GM06990 (cell line): Measurements from ENCODE around the gene CACNG1.

- RRBS = no CpG with 5 or more reads among the region's 6 CpGs
Measured at GRCh38 chr17:64775246-64775745, 113.2 kb upstream of the SMURF2 start.

GRCh38 chr17:64781025-64781227 is 118.8 kb upstream of the SMURF2 start:
- RRBS = no CpG with 5 or more reads among the region's 17 CpGs

- RRBS = no CpG with 5 or more reads among the region's 7 CpGs
Measured at GRCh38 chr17:64922908-64923508, 3.7 kb upstream of the LRRC37A3 start.

- RRBS = no CpG with 5 or more reads among the region's 7 CpGs
Measured at GRCh38 chr17:64974089-64974891, 55.0 kb upstream of the LRRC37A3 start.

GRCh38 chr17:64998459-64998795 is 58.1 kb downstream of the GNA13 start:
- RRBS = no CpG with 5 or more reads among the region's 1 CpG

DNA sequence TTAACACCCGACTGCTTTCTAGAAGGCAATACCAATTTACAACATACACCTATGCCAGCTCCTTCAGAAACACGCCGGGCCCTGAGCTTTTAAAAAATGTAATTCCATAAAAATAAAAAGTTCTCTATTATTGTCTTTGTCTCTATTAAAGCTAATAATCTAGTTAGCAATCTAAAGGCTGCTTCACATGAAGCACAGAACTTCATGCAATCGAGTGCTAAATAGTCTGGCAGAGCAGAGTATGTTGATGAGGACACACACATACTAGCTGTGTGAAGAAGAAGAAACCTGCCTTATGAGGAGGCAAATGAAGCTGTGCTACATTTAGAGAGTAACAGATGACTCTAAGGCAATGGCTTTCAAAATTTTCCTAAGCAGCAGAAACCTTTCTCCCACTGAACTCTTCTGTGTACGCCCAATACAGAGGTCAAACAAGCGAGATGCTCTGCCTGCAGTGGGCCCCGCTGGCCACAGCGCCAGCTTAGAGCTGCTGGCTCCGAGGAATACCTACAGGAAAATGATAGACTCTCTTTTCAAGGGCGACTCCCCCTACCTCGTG is 39.3 kb downstream of the GNA13 start:
- RRBS = no CpG with 5 or more reads among the region's 11 CpGs

- RRBS = no CpG with 5 or more reads among the region's 11 CpGs
Measured at GRCh38 chr17:65022817-65023694, 33.5 kb downstream of the GNA13 start.

DNA sequence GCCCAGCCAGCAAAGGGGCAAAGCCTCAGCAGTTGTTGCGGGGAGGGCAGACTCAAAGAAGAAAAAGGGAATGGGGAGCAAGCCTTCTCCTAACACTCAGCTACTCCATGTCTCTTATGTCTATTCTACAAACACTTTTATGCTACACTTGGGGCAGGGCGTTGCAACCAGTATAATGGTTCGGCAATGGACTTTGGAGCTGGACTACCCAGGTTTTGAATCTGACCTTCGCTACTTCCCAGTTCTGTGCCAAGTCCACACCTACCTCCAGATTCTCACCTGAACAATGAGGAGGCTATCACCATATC is 31.1 kb upstream of the GNA13 start:
- RRBS = no CpG with 5 or more reads among the region's 4 CpGs

- RRBS = no CpG with 5 or more reads among the region's 5 CpGs
Measured at GRCh38 chr17:65547015-65547891, 14.2 kb downstream of the AXIN2 start.

- RRBS = no CpG with 5 or more reads among the region's 5 CpGs
Measured at GRCh38 chr17:66235131-66235908, 6.1 kb upstream of the APOH start.

DNA sequence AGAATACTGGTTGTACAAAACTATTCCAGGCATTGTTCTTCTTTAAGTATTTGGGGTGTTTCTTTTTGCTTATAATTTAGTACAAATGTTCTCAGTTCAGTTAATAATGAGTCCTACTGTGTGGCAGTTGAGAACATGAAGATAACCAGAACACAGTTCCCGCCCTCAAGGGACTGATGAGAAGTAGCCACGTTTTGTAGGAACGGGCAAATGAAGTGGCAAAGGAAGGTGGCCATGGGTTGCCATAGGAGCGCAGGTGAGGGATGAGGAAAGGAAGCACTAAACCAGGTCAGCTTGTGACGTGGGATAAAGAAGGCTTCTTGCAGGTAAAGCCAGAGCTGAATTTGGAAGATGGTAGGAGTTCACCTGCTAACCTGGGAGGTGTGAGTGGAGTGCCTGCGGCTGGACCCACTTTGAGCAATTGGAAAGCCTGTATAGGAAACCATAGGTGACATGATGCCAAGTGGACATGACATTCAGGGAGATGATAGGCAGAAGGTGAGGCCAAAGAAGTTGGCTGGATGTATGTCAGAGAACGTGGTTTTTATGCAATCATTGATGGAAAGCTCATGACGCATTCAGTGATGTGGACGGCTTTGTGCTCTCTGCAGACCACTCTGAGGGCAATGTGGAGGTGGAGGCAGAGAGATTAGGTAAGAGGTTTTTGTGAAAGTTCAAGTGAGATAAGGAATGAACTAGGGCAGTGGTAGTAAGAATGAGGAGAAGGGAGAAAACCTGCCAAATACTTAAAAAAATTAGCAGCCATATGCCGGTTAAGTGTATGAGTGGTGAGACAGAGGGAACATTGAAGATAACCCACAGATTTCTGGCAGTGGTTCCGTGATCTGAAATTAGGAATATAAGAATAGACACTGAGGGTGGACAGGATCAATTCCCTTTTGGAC is 98.8 kb downstream of the PRKCA start:
- RRBS = no CpG with 5 or more reads among the region's 11 CpGs

DNA sequence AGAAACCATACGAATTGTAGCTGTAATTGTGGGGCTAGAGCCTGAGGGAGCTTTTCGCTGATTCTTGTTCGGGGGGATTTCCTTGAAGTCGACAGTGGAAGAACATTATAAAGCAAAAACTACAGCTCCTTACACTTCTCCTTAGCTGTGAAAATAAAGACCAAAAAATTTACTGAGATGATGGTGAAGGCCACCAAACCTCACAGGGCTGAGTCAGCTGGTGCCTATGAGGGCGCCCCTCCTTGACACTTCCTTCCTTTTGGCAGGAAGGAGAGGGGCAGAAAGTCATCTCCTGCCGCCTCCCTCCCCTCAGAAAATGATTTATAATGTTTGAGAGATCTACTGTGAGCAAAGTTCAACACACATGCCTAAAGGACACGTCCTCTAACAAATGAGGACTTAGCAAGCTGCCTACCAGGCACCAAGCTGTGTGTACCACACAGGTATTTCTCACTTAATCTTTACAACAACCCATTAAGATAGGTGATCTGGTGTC is 245.7 kb downstream of the PRKCA start:
- RRBS = no CpG with 5 or more reads among the region's 7 CpGs

DNA sequence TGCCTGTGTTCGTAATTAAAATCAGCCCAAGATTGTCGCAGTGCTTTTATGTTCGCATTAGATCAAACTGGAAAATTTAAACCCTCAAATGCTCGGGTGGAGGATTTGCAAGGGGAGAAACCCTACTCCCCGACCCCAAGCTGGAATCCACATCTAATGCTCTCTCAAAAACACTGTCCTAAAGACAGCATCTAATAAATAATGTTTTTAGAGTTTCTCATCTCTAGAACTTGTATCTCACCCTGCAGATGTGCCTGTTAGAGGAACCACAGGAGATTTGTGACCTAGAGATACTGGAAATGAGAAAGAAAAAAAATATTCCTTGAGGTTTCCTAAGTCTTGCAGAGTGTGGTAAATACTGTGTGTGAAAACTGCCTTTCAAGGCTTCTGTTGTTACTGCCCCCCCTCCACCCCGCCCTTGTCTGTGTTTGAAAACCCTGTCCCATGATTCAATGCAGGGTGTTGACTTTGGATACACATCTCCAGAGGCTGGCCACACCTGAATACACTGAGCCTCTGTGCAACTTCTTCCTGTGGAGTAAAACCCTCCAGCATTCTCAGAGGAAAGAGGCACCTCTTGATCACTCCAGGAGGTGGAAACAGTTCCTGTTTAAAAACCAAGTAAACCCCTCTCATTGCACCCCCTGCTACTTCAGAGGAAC is 123.2 kb upstream of the CACNG5 start:
- RRBS = no CpG with 5 or more reads among the region's 6 CpGs

GRCh38 chr17:67043950-67044700 is at the start of gene CACNG1:
CACNG1 (plus strand) TSS chr17:67044554.
- RRBS = 82% methylated on average over 6 of the region's 31 CpGs

GRCh38 chr17:67156927-67157373 is 88.0 kb downstream of the HELZ start:
- RRBS = no CpG with 5 or more reads among the region's 6 CpGs

- RRBS = no CpG with 5 or more reads among the region's 6 CpGs
Measured at GRCh38 chr17:67262309-67262885, 17.4 kb upstream of the HELZ start.

DNA sequence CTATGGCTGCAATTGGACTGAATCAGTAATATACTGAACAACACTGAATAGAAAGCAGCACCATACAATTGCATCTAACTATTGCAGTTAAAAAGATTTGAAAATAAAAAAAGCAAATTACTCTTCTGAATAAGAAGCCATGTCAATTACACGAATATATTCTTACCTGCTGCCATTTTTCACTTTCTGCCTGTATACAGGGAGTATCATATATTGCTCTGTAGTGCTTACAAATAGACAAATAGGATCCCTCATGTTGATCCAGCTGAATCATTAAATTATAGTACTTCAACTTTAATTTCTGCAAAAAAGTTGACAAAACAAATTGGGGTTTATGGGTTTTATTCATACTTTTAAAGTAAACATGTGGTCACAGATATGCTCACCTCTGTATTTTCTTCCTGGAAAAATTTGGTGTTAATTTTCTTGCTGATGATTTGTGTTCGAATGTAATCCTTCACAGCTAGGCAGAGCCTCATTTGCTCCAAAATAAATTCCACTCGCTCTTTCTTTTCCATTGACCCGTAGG is 19.4 kb downstream of the PSMD12 start:
- RRBS = no CpG with 5 or more reads among the region's 4 CpGs

DNA sequence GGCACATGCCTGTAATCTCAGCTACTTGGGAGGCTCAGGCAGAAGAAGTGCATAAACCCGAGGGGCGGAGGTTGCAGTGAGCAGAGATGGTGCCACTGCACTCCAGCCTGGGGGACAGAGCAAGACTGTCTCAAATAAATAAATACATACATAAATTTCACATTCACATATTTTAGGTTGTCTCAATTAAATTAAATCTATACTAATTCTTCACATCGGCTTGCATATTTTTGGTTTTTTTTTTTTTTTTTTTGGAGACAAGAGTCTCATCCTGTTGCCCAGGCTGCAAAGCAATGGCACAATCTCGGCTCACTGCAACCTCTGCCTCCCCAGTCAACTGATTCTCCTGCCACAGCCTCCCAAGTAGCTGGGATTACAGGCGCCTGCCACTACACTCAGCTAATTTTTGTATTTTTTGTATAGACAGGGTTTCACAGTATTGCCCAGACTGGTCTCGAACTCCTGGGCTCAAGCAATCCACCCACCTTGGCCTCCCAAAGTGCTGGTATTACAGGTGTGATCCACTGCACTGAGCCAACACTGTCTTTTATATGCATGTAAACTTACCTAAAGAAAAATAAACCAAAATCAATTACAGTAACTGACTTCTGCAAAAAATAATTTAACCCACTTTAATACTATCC is 11.4 kb downstream of the PSMD12 start:
- RRBS = no CpG with 5 or more reads among the region's 6 CpGs

GRCh38 chr17:67440858-67441931 is 64.1 kb downstream of the PITPNC1 start:
- RRBS = no CpG with 5 or more reads among the region's 21 CpGs

DNA sequence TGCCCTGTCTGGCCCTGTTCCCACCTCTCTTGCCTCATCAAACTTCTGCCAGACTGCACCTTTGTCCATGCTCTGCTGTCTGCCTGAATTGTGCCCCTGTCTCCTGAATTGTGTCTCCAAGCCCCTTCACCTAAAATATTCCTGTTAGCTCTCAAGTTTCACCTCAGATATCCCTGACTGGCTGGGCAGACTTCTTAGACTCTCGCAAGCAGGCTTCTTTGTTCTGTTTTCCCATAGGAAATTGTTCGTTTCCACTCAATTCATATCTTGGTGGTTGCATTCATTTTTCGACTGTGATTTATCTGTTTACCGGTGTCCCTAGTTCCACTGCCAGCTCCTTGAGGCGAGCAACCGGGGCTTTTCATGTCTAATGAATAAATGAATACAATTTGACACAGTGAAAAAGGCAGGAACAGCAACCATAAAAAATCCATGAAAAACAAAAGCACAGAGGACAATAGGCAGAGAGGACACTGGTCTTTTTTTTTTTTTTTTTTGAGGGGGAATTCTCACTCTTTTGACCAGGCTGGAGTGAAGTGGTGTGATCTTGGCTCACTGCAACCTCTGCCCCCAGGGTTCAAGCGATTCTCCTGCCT is 66.2 kb downstream of the PITPNC1 start:
- RRBS = 94% methylated on average over 2 of the region's 7 CpGs